SUDHL5 (cell line): ENCODE measurements around the genes PGAM4, TENT5D, TSPAN6, NOX1 and ARMCX6.

DNA sequence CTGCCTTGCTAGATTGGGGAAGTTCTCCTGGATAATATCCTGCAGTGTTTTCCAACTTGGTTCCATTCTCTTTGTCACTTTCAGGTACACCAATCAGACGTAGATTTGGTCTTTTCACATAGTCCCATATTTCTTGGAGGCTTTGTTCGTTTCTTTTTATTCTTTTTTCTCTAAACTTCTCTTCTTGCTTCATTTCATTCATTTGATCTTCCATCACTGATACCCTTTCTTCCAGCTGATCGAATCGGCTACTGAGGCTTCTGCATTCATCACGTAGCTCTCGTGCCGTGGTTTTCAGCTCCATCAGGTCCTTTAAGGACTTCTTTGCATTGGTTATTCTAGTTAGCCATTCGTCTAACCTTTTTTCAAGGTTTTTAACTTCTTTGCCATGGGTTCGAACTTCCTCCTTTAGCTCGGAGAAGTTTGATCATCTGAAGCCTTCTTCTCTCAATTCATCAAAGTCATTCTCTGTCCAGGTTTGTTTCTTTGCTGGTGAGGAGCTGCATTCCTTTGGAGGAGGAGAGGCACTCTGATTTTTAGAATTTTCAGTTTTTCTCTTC, 49.2 kb downstream of the MAGT1 start:
- PRO-cap: no peak

GRCh38 chrX:77969516-77969939, at the start of gene PGAM4:
TSS of gene PGAM4 (minus strand) at chrX:77969638.
- PRO-cap: no peak

DNA sequence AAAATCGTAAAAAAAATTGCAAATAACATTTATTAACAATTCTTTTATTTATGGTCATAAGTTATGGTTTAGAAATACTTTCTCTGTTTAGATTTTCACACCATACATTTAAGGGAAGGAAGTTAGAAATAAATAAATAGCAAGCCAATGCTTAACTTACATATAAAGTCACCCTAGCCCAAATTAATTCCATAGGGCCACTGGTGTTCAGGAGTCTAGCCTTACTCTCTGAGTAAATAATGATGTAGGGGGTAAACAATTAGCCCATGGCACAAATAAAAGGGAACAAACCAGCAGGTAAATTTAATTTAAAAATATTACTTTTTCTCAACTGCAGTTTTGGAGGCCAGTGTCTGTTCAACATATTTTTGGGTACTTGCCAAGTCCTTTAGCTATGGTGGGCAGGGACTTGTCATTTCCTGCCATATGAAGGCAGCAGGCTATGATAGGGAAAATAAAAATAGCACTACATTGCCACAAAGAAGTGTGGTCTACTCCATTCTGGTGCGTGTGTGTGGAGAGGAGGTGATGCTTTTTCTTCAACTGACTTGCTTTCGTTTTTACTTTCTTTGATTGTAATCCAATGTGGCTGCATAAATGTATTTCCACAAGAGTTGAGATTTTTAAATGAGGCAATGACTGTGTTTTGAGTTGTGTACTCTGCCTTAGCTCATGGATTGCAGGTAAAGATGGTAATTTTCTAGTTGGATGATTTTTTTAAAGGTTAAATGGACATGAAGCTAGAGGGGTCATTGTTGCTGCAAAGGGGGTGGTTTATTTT, 17.1 kb downstream of the GPR174 start:
- PRO-cap: no peak

DNA sequence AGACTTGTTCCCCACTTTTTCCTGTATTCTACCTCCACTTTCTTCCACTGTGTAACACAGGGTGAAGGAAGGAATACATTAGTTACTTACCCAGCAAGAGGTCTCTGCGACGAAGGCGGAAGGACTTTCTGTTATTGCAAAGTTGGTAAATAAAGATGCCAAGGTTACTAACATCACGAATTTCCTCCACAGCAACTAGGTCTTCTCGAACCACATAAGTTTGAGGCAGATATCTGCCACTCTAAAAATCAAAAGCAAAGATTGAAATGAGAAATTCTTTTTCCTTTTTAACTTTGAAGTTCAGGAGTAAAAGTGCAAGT, 5.9 kb downstream of the ITM2A start:
- PRO-cap: no peak

- PRO-cap: no peak
Observed at GRCh38 chrX:79952781-79953193, 61.8 kb upstream of the TBX22 start.

DNA sequence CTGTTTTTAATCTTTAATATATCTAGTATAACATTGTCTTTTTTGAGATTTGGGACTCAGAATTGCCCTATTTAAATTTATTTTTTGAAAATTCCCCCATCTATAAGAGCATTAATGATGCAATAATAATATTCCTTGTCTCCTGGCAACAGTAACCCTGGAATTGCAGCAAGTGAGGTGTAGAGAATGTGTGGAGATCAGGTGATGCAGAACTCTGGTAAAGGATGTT, at the start of gene TENT5D:
TENT5D (plus strand) TSS at position 166 of the 229 bp plus-strand sequence.
- PRO-cap: no peak

- PRO-cap: no peak
Observed at GRCh38 chrX:81118260-81118678, 83.4 kb downstream of the HMGN5 start.

DNA sequence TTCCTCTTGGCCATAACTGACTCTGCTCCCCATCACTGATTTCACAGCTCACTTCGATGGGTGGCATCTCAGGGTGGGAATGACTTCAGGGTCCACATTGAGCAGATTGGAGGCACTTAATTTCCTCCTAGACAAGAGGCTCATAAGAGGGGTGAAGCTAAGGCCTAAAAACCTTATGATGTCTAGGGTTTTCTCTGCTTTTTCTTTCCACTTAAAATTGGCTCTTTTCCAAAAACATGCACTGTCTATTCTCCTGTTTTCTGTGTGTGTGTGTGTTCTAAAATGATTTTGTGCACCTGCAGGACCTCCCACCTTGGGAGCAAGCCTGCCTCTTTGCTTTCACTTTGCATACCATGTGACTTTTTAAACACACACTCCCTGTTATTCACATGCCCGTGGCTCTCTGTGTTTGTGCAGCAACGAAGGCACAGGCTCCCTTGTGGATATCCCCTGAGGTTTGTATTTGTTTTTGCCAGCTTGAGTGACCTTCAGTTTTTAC, 885.6 kb downstream of the SH3BGRL start:
- PRO-cap: no peak

DNA sequence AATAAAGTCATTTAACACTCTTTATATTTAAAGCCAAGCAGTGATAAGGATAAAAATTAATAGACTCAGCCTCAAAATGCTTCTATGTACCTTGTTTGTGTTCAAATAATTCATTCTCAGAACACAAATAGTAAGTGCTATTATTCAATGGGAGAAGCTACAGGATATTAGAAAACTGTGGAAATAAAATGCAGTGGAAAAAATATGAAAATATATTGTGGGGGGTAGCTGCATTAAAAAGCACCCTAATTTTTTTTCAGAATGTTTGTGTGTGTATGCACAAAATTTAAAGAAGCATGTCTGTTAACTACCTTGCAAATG, 11.5 kb upstream of the POU3F4 start:
- PRO-cap: no peak

GRCh38 chrX:84186768-84187424, 1.1 kb downstream of the RPS6KA6 start:
- PRO-cap: no peak

DNA sequence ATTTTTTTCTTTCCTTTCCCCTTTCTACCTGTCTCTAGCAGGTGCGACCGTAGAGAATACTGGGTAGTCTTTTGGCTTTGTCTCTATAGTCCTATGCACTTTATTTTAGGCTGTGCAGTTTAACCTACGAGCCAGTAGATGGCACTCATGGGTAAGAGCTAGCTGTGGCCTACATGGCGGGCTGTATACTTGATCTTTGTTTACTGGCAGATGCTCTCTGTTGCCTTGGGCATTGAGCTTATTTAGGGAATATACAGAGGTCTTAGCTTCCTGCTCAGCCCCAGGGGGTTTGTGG, 227.5 kb upstream of the HDX start:
- PRO-cap: no peak

GRCh38 chrX:94127207-94127559, 453.2 kb downstream of the FAM133A start:
- PRO-cap: no peak

DNA sequence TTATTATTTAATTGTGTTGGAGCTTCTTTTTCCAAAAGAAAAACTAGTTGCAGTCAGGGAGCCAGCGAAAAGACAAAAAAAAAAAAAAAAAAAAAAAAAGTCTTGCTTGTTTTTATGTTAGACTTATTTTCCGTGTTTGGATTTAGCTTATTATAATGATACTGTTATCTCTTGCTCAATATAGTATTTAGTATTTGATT, 1.6 kb downstream of the RPA4 start:
- PRO-cap: no peak

DNA sequence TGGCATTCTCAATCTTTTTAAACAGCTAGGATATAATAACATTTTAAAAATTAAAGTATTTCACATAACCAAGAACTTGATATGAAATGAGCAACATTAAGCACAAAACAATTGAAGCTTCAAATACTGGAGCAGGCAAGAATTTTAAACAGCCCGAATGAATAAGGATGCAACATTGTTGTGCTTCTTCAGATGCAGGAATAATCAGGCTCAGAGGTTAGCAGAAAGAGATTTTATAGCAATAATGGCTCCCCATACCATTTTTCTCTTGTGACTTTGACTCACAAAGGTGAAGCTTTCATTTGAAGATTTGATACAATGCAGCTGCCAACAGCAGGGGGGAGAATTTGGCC, 598.5 kb downstream of the RPA4 start:
- PRO-cap: no peak

- PRO-cap: no peak
Observed at GRCh38 chrX:100417477-100418215, 7.6 kb upstream of the PCDH19 start.

DNA sequence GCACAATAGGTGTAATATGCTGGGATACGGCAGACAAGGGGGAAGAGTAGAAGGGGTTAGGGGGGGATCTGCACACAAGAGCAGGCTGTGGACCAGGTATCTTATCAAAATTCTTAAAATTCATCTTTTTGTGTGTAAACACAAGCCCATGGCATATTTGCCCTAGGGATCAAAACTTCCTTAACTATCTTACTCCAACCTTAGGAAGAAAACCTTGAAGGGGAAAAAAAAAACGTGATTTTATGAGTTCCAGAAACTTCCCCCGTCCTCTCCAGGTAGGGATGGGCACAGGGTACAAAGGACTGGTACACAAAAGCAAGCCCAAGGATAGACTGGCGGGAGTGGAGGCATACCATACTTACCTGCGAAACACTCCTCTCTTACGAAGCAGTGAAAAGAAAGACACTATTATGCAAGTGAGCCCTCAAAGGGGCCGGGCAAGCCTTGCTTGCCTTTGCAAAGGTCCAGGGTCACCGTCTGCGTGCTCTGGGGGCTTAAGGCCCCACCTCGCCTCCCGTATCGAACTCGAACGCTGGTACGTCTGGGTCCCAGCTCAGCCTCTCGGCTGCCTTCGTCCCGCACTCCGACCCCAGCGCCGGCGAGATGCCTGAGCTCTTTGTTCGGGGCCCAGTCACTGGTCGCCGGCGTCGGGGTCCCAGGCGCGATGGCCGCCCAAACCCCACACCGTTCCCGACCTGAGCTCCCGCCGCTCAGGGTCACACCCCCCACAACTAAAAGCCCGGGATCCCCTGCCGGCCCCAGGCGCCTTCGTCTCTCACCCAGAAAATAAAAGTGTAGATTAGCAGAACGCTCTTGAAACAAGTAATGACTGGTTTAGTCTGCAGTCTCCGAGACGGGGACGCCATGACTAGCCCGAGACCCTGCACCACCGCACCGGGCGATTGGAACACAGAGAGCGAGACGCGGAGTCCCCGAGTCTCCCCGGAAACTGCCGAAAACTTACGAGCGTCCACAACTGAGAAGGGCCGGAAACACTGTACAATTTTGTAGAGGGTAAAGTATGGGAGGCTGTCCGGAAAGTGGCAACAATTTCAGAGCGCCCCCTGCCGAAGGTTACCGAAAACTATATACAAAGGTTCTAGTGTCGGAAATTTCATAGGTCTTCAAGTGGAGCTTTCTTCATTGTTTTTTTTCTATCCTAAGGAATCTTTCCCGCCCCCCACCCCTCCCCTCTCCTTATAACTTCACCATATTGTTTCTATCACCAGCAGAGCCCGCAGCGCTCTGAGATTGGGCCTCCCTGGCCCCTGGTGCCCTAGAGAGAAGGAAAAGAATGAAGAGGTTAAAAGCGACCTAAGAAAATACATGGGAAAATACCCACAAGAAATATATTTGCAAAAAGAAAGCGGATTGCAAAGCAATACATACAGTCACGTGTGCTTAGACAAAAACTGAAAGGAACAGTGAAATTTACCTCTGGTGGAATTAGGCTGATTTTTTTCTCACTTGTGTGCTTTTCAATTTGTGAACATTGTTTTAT, at the start of gene TSPAN6:
TSPAN6 (minus strand) TSS at position 978 of the 1,501 bp plus-strand sequence.
- PRO-cap: no peak

DNA sequence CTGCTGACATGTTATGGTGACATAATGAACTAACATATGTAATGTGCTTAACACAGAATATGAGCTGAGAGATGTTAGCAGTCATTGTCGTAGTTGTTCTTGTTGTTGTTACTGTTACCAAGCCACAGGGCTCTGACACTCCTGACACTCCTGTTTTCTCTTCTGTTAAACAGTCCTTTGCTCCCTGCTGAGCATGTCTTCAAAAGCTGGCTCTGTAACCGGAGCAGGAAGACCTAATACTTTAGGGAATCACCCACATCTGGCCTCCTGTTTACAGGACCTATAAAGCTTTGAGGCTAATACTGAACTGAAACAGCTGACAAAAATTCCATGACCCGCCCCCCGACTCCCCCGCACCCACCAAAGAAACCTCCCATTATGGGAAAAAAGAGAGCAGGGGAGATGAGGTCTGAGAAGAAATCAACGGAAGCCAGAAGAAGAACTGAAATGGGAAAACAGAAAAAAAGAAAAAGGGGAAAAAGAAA, 5.1 kb downstream of the SRPX2 start:
- PRO-cap: no peak

DNA sequence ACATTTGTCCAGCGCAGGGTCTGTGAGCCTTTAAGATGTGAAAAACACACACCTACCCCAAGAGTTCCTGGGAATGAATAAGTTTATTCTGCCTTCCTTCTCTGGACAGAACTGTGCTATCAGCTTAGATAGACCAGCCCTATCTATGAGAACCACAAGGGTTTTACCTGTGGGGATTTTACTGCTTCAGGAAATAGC, at the start of gene NOX1:
NOX1 (minus strand) TSS at position 138 of the 198 bp plus-strand sequence.
- PRO-cap: no peak

GRCh38 chrX:101617756-101618156, at the start of gene ARMCX6:
TSS of gene ARMCX6 (minus strand) at chrX:101618000.
- PRO-cap: bidirectional peak, plus-strand start at chrX:101618052, minus-strand start at chrX:101617935

DNA sequence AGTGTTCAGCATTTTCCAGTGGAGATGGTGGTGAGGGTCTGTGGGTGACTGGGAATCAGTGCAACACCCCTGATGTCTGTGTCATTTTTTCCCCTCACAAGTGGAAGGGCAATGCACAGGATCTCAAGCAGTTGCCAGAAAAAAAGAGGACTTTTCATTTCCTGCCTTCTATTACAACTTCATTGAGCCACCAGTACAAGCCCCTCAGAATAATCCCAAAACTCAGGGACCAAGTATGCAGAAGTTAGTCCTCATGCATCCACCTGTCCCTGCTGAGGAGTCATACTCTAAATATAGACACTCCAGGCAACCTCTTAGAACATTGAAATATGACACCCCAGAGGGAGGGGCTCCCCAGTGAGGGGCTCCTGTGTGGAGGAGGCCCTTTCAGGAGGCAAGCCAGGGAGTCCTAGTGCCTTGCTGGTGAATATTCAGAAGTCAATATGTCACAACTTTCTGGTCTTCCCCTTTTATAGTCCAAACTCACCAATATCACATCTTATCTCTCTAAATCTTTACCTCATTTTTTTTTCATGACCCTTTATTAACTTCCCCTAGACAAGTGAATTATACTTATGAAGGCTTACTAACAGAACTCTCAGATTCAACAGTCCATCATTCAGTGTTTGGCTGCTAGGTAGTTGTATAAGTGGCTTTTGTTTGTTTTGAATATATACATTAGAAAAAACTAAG, 1.5 kb upstream of the ARMCX6 start:
- PRO-cap: no peak